Cardiac atrium fibroblast (primary cell): ENCODE measurements around a stretch of chr3.

DNA sequence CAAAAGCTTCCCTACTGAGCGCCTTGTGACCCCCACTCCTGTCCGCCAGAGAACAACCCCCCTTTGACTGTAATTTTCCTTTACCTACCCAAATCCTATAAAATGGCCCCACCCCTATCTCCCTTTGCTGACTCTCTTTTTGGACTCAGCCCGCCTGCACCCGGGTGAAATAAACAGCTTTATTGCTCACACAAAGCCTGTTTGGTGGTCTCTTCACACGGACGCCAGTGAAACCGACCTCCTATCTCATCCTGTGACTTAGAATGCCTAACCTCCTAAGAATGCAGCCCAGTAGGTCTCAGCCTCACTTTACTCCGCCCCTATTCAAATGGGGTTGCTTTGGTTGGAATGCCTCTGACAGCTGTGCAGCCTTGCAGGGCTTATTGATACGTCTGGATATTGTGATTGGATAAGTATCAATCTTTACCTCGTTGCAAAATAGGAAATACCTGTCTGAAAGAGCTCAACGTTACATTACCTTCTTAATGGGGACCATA, 243.8 kb upstream of the PROK2 start:
- RAMPAGE, long total RNA, result no peak

GRCh38 chr3:72098965-72099974, 314.3 kb upstream of the PROK2 start:
- RAMPAGE, long total RNA, result no peak

GRCh38 chr3:72135063-72135445, 350.1 kb upstream of the PROK2 start:
- RAMPAGE, long total RNA, result no peak

- RAMPAGE, long total RNA, result no peak
These were observed 489.6 kb upstream of the PROK2 start for GRCh38 chr3:72274553-72275024.

DNA sequence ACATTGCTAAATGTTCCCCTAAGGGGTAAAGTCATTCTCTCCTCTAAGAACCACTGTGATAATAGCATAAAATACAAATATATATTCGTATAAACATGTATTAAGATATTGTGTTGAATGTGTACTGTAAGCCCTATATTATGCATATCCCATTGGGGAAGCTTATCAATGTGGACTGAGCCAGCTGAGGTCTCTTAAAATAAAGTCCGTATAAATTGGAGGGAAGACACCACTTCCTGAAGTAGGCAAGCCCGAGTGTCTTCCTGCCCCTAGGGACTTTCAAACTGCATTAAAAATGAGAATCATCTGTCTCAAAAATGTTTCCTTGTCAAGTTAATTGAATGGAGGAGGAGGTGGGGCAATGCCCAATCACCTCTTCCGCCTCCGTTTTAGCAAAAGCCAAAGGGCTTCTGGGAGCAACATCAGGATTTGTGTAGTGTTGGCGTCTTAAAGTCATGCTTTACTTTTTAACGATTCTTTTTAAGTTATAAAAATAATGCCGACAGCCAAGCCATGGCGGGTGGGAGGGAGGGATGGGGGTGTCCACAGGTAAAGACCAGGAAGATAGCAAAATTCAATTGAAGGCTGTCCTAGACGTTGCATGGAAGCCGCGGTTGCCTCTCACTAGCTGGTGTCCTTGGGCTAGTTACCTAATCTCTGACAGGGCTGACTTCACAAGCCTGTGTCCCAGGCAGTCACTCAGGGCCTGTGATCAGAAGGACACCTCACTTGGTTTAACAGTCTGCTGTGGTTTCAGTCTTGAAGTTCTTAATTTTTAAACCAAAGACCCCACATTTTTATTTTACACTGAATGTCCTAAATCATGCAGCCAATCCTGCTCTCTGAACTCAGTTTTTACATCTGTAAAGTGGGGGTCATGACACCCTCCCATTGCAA, 524.9 kb upstream of the PROK2 start:
- RAMPAGE, long total RNA, result no peak

GRCh38 chr3:72338905-72339669, 509.2 kb downstream of the SHQ1 start:
- RAMPAGE, long total RNA, result no peak

GRCh38 chr3:72373357-72373630, 475.0 kb downstream of the SHQ1 start:
- RAMPAGE, long total RNA, result no peak

DNA sequence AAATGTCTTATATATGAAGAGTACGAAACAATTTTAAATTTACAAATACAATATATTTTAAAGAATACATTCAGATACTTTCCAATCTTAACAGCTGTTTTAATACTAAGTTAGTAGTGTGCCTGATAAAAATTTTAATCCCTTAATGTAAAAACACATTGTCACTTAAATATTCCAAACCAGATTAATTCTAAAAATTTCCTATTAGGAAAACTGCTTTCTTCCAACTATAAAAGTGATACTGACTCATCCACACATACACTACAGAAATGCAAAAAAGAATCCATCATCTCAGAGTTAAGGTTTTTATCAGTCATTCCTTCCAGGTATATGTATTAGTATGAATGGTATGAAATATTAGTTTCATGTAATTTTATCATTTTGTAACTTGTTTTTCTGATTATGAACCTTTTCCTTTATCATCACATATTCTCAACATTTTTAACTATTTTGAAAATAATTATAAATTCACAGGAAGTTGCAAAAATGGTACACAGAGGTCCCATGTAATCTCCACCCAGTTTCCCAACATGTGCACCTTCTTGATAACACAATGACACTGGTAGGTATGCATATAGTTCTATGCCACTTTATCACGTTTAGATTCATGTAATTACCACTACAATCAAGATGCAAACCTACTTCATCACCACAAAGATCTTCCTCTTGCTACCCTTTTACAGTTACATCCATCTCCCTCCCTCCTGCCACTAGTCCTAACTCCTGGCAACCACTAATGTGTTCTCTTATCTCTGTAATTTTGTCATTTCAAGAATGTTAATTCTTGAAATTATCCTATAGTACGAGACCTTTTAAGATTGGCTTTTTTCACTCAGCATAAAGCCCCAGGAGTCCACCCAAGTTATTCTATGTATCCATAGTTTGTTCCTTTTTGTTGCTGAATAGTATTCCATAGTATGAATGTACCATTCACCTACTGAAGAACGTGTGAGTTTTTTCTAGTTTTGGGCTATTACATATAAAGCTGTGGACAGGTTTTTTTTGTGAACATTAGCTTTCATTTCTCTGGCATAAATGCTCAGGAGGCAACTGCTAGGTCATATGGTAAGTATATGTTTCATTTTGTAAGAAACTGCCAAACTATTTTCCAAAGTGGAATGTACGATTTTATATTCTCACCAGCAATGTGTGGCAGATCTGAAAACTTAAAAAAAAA, 413.9 kb downstream of the SHQ1 start:
- RAMPAGE, long total RNA, result no peak

DNA sequence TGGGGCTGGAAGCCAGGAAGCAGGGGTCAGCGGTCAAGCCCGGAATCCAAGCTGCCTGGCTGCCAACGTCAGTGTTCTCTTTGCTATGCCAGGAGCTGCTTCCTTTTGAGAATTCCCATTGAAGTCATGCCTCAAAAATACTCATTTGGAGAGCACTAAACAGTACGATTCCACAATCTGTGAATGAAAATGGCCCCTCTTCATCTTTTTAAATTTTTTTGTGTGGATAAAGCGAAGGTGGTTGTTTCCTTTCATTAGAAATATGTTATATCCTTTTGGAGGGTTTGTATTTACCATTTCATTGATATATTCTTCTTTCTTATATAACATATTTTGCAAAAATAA, 386.3 kb downstream of the SHQ1 start:
- RAMPAGE, long total RNA, result no peak

DNA sequence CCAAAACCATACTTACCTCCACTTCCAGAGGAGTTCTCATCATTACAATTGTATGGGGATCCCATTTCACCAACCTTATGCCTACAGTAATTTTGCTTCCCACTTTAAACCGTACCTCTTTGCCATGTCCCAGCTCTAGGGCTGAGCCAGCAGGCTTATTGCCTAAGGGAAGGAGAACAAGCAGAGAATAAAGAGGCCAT, 357.3 kb downstream of the SHQ1 start:
- RAMPAGE, long total RNA, result no peak

DNA sequence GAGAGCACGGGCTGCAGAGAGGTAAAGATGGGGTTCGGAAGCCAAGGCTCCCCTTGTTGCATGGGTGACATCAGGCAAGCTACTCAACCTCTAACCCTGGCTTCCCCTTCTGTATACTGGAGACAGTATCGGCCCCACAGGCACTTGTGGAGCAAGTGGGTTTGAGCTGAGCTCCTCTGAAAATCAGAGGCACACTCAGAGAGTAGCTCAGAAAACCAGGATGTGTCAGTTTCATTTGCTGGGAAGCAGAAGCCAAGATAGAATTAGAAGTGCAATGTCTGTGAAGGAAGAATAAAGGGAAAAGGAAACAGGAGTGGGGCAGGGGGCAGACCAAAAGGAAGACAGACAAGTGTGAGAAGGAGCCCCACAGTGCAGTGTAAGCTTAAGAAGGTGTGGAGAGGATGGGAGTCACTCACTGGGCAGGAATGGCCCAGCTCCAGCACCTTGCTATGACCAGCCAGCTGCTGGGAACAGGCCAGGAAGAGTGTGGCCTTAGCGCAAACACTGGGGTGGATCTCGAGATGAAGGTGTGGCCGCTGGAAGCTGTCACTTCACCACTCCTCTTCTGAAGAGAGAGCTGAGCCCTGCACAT, 108.7 kb downstream of the SHQ1 start:
- RAMPAGE, long total RNA, result no peak

GRCh38 chr3:73059308-73060040, 2.0 kb upstream of the EBLN2 start:
- RAMPAGE, long total RNA, result no peak

DNA sequence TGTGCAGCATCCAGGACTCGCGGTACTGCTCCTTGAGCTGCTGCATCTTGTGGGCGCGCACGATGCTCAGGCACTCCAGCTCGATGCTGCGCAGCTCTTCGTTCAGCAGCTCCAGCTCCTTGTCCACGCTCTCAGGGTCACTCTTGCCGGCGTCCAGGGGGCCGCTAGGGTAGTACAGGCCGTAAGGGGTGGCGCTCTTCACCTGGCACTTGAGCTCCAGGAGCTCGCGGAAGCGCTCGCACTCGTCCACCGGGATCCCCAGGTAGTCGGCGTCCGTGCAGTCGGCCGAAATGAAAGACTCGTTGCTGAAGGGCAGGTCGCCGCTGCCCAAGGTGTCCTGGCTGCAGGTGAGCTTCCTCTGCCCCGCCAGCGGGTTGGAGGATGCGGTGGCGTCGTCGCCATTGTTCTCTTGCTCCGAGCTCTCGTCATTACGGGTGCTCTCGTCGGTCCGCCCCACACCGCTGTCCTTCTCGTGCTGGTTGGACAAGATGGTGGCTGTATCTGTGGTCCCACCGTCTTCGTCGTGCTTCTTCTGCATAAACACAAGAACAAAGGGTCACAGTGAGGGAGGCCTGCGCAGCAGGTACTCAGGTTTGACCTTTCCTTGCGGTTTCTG, 240.2 kb downstream of the PDZRN3 start:
- RAMPAGE, long total RNA, result no peak

DNA sequence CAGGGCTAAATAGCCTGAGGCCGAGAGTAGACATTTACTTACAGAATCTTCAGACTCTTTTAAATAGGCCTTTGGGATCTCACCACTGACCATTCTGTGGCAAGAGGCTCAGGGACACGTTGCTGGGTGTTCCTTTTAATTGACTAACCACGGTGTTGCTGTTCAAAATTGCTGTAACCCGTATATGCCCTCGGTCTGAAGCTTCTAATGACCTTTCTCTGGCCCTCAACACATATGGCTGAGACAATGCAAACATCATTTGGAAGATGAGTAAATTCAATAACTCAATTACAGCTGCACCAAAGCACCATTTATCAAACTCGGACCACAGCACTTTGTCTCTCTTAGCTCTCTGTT, 152.5 kb downstream of the PDZRN3 start:
- RAMPAGE, long total RNA, result no peak

- RAMPAGE, long total RNA, result no peak
These were observed 525.3 kb upstream of the ZNF717 start for GRCh38 chr3:76310365-76311393.

DNA sequence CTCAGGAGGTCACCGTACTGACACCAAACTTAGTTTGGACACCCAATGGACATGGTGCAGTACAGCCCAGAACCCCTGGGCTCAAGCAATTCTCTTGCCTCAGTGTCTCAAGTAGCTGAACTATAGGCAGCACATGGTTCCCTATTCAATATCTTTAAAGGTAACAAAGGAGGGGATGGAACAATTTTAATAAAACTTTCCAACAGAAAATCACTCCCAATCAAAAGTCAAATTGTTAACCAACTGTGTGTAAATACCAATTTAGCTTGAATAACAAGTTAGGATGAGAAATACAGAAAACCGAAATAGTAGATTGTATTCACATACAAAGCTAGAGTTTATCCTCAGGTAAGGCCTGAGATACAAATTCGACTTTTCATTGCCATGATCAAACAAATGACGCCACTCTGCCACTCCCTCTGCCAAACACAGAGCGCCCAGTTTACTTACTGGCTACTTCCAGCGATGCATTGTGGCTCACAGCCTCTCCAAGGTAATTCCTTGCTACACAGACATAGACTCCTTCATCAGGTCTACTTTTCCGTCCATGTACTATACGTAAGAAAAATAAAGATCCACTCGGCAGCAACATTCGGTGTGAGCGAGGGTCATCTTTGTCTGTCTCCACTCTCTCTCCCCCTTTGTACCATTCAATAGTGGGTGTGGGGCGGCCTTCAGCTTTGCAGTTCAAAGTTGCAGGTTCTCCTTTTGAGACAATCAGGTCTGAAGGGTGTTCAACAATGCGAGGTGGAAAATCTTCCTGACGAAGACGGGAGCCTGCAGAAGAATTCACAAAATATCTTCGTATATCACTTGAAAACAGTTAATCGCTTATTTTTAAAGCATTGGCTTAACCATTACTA, 829.4 kb downstream of the ROBO1 start:
- RAMPAGE, long total RNA, result no peak

GRCh38 chr3:81622121-81622958, 139.1 kb downstream of the GBE1 start:
- RAMPAGE, long total RNA, result no peak

GRCh38 chr3:81744261-81744793, 17.1 kb downstream of the GBE1 start:
- RAMPAGE, long total RNA, result no peak

DNA sequence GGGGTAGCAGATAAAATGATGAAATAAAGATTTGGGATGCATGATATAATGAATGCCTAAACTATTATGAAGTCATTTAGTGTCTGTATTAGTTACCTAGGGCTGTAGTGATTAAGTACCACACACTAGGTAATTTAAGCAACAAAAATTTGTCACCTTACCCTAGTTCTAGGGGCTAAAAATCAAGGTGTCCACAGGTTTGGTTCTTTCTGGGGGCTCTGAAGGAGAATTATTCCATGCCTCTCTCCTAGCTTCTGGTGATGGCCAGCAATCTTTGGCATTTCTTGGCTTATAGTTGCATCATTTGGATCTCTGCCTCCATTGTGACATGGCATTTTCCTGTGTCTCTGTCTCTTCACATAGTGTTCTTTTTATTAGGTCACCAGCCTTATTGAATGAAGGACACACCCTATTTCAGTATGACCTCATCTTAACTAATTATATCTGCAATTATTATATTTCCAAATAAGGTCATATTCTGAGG, 3.1 kb upstream of the GBE1 start:
- RAMPAGE, long total RNA, result no peak

- RAMPAGE, long total RNA, result no peak
These were observed 224.5 kb upstream of the GBE1 start for GRCh38 chr3:81985832-81986360.